Foreskin keratinocyte (primary cell): ENCODE data around the gene NYX.

DNA sequence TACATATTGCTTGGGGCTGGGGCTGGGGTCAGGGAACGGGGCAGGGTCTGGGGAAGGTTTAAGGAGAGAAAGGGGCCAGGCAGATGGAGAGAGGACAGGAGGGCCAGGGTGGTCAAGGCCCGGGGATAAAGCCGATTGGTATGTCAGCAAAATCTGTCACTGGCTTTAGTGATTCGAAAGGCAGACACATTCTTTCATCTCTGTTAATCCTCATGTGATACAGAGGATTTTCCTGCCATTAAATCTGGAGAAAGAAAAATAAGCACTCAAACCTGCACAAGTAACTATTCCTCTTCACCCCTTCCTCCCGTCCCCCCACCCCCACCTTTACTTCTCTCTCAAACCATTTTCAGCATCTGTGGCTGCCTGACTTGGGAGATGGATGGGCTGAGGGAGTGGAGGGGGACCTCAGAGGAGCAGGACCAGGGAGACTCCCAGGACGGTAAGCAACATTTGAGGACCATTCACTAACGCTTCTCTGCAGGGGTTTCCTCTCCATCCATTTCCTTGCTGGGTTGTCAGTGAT is at the start of gene NYX:
TSS of gene NYX (plus strand) at position 269 of the 526 bp plus-strand sequence.
- RAMPAGE, total RNA = no peak

GRCh38 chrX:41474544-41475056 is 27.5 kb downstream of the NYX start:
- RAMPAGE, total RNA = no peak

DNA sequence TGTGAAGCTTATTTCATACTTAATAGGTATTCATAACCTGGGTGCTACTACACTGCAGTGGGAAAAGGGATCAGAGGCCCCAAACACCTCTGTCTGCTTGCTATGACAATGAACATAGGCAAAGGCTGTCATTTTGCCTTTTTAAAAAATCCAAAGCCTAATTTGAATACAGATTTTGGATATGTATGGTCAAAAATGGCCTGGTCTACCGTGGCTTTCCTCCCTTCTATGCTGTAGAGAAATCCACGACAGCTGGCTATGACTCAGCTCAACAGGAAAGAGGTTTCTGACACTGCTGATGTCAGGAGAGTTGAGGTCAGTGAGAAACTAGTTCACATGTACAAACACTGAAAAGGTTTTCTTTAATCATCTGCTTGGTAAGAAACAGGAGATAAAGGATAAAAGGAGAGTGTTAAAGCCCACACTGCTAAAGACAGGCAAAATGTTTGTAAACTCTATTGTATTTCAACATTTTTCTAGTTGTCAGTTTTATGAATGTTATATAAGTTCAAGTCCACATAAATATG is 113.8 kb downstream of the NYX start:
- RAMPAGE, total RNA = no peak

DNA sequence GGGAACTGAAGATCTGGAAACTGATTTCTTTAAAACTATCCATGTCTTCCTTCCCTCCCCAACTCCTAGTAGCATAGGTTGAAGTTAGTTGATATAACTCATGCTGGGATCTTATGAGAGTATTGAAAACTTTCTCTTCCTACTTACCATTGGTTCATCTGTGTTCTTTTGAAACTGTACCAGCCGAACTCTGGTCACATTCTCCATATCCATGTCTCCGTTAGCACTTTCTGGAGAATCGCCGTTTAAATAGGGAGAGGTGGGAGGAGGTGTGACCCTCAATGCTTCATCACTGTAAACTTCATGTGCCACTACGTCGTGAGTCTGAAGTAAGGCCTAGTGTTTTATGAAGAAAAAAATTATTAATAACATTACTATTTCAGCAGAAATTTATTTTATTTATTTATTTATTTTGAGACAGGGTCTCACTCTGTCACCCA is 110.6 kb upstream of the GPR34 start:
- RAMPAGE, total RNA = no peak

DNA sequence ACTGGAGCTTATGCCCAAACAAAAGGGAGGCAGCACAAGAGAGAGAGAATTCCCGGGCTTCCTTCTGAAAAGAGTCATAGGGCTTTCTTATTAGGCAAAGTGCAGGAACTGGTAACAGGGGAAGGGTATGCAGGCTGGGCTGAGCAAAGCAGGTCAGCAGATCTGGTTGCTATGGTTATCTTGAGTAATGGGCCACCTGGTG is 5.3 kb upstream of the GPR82 start:
- RAMPAGE, total RNA = no peak

DNA sequence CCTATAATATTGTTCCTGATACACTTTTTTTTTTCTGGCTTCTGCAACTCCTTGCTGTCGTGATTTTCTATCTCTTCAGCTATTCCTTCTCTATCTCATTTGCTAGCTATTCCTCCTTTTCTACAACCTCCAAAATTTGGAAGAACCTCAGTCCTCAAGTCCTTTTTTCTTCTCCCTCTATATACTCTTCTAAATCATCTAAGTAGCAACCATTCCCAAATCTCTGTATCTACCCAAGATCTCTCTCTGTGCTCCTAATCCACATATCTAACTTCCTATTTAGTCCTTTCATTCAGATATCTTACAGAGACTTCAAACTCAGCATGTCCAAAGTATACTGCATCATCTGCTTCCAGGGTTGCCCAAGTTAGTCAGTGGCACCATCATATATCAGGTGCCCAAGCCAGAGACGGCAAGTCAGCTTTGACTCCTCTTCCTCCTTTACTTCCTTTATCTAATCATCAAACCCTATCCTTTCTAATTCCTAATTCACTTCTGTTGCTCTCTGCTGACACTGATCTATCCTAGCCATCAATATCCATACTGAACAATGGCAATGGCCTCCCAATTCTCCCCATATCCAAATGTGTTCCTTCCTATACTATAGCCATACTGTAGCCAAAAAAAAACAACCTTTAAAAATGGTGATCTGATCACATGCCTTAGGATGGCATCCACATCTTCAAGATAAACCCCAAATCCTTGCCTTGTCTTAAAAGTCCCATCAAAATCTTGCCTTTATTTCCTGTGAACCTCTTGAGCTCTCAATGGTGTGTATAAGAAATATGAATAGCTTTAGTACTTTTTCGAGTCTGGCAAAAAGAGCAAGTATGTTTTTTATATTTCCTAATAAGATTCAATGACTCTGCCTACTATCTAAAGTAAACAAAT is 40.5 kb downstream of the GPR82 start:
- RAMPAGE, total RNA = no peak

DNA sequence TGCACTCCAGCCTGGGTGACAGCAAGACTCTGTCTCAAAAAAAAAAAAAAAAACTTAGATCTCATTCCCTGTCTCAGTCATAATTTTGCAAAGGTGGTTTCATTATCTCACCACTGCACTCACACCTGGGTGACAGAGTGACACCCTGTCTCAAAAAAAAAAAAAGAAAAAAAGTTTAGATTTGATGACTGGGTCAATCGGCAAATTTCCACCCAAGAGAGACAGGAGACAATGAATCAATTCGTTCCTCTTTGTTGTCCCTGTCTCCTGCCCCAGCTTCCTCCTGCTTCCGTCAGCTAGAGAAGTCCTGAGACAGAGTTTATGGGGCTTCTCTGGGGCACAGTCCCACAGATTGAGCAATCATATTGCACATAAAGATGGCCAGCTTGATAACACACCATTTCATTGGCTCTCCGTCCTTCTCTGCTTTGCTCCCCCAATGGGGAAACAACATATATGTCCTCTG is 78.3 kb upstream of the FUNDC1 start:
- RAMPAGE, total RNA = no peak

GRCh38 chrX:44872042-44873111 is 611 bp upstream of the KDM6A start:
- RAMPAGE, total RNA = no peak

DNA sequence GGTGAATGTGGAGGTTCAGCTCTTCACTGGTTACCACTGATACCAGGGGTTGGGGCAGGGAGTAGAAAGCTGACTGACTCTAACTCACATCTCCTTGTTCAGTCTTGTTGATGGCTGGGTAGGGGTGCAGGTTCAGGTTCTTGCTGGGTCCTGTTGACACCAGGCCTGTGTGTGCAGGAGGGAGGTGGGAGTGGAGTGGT is 25.3 kb downstream of the KDM6A start:
- RAMPAGE, total RNA = no peak

DNA sequence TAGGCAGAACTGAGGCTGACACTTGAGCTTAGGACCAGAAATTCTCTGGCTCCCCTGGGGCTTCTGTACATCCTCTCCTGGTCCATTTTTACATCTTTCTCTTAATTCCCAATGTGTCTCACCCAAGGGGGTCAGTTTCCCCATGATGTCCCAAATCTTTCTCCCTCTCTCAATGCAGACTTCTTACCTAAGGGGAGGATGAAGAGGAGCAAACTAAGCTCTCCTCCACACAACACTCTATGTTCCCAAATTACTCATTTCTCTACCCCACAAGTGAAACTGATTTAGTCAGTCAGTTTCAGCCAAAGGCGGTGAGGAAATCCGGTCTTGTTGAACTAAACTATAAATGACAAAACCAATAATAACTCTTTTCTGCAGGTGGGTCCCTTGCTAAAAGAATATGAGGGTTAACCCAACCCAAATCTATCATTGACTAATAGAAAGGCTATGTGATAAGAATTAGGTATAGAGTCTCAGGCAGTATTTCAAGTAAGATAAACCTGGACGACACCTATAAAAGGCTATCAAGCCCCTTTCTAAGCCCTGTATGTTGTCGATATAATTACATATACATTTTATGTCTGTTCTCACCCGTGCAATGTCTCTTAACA is 558.4 kb upstream of the DIPK2B start:
- RAMPAGE, total RNA = no peak

DNA sequence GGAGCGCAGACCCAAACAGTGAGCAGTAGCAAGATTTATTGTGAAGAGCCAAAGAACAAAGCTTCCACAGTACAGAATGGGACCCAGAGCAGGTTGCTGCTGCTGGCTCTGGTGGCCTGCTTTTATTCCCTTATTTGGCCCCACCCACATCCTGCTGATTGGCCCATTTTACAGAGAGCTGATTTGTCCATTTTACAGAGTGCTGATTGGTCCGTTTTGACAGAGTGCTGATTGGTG is 203.1 kb upstream of the KRBOX4 start:
- RAMPAGE, total RNA = no peak

GRCh38 chrX:46582808-46583345 is 9.3 kb downstream of the CHST7 start:
- RAMPAGE, total RNA = no peak

DNA sequence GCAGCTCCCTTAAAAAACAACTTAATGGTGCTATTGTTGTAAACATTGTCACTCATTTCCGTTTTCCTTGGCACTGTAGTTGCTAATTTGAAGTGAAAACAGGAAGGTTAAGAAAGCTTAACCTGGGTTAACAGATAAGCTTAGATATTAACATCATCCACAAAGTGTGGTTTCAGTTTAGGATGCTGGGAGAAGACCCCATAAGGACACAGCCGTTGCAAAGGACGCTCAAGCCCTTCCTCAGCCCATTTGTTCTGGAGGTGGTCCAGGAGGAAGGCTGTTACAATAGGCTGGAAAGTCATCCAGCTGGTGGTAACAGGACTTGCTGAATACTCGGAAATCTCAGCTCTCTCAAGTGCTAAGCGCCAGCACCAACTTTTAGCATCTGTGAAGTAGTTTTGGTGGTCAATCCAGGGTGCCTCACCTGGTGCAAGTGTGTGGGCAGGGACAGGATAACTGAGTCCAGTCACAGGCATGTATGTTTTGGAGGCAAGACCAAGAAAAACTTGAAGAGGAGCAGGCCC is 14.2 kb downstream of the CHST7 start:
- RAMPAGE, total RNA = no peak

DNA sequence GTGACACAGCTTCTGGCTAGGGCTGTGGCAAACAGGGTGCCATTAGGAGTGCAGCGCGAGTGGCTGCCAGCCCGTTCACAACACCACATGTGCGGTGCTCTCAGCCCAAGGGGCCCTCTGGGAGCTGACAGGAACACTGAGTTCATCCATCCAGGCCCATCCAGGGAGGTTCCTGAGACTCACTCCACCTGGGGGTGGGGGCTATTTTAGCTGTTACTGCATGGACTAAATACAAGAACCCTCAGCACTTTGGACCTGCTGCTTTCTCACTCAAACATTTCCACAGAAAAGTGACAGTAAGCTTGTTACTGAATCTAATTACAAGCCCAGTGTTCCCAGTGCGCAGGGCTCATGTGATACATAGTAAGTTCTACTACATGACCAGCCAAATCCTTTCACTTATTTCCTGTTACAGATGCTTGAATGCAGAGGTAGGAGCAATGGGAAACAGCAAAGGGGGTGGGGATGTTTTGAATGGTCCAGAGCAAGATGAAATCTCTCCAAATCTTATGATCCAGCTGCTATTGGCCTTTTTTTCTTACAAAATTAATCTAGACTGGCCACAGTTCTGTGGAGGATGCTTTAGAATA is 55.7 kb downstream of the CHST7 start:
- RAMPAGE, total RNA = no peak

- RAMPAGE, total RNA = no peak
These were observed 76.0 kb downstream of the CHST7 start for GRCh38 chrX:46649320-46650129.

GRCh38 chrX:46965246-46965833 is 53.1 kb downstream of the JADE3 start:
- RAMPAGE, total RNA = no peak

DNA sequence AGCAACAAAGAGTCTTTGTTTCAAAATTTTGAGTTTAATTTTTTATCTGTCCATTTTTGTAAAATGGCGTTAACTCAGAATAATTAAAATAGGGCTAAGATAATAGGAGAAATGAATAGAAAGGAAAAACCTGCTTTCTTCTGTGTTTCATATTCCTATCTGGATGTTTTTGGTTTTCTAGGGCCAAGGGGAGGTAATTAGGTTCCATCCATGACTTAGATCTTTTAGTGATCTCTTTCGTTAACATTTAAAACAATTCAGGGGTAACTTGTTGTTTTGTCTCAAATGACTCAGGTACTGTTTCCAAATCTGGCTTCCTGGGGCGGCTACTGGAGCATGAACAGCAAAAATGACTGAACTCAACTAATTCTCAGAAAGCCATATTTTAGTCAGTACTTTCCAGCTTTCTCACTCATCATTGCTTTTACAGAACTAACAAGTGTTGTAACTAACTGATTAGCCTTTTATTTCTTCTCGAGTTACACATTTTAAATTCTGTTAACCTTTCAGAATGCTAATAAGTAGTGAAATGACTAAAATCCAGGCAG is 55.2 kb downstream of the JADE3 start:
- RAMPAGE, total RNA = no peak

DNA sequence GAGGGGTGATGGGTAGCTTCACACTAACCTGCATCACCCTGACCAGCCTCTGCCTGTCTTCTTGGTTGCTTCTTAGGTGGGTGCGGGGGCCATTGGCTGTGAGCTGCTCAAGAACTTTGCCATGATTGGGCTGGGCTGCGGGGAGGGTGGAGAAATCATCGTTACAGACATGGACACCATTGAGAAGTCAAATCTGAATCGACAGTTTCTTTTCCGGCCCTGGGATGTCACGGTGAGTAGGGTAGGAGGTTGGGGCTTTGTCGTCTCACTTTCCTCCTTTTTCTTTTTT is 9.8 kb downstream of the UBA1 start:
- RAMPAGE, total RNA = no peak

DNA sequence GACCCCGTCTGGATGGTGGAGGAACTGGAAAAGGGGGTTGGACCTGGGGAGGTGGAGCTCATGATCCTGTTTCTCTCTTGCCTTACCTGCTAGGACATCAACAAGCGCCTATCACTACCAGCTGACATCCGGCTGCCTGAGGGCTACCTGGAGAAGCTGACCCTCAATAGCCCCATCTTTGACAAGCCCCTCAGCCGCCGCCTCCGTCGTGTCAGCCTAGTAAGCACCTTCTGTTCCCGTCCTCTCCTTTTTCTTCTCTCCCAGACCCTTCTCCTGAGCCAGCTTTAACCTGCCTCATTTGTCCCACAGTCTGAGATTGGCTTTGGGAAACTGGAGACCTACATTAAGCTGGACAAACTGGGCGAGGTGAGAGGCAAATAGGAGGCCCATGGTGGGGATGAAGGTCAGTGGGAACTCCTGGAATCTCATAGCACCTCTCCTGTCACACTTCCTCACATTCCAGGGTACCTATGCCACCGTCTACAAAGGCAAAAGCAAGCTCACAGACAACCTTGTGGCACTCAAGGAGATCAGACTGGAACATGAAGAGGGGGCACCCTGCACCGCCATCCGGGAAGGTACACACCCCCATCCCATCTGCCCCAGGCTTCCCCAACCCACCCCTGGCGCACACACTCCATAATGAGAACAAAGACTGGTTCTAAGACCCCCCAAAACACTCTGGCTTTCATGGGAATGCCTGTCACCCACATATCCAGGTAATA is 6.2 kb downstream of the CDK16 start:
- RAMPAGE, total RNA = no peak

DNA sequence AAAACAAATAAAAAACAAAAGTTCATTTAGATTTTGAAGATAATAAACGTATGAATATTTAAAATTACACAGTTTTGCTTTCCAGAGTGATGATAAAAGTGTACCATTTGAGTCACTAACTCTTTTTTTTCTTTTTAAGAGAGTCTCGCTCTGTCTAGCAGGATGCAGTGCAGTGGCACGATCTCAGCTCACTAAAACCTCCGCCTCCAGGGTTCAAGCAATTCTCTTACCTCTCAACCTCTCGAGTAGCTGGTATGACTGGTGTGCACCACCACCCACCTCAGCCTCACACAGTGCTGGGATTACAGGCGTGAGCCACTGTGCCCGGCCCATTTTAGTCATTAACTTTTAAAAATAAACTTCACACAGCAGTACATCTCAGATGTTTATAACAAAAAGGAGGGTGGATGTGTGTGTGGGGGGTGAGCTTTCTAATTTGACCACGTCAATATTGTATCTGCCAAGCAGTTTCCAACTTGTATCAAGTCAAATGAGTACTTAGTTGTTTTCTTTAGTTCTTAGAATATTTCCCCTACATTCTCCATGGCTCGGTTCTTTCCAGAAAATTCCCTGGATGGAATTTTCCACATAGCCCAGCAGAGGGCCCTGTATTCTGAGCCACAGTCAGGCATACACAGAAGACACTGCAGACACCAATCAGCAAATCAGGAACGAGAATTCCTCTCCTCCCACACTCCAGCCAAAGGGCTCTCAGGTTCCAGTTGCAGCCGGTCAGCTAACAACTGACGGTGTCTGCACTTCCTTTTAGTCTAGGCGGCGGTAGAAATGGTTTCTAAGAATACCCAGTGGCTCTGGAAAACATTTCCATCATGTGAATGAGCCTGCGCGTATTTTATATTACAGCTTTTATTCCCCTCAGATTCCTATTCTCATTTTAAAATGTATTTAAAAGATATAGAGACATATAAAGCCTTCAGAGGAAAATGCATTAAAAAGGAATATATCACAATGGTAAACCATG is 20.1 kb upstream of the ARAF start:
- RAMPAGE, total RNA = no peak